Spinal cord (tissue), 3 donors: ENCODE measurements around the genes ZNF507, LRP3 and UBA2.

GRCh38 chr19:32345290-32345760, at the start of gene ZNF507:
Gene ZNF507, plus strand, starts transcription at chr19:32345610.
- PRO-cap = no peak
- RAMPAGE, long total RNA = start-site peak on the plus strand at chr19:32345599-32345684, 29 and 45 reads in 2 replicates

- PRO-cap = no peak
- RAMPAGE, long total RNA = no peak
These were observed 1.4 kb upstream of the DPY19L3 start for GRCh38 chr19:32403954-32404782.

DNA sequence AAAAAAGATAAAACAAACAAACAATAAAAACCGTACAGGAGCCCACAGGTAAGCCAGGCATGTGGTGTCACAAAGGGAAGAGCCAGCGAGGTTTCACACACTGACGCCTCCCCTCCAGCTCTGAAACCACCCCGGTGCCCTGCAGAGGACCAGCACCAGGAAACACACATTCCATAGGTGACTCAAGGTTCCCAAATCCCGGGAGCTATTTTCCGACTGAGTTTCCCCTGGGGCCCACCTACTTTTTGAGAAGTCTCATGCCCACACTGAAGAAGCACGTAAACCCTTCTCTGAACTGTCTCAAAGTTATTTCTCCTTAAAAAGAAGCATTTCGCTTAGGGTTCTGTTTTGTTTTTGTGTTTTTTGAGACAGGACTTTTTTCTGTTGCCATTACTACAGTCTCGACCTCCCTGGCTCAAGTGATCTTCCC, 40.2 kb downstream of the RHPN2 start:
- PRO-cap = no peak
- RAMPAGE, long total RNA = no peak

DNA sequence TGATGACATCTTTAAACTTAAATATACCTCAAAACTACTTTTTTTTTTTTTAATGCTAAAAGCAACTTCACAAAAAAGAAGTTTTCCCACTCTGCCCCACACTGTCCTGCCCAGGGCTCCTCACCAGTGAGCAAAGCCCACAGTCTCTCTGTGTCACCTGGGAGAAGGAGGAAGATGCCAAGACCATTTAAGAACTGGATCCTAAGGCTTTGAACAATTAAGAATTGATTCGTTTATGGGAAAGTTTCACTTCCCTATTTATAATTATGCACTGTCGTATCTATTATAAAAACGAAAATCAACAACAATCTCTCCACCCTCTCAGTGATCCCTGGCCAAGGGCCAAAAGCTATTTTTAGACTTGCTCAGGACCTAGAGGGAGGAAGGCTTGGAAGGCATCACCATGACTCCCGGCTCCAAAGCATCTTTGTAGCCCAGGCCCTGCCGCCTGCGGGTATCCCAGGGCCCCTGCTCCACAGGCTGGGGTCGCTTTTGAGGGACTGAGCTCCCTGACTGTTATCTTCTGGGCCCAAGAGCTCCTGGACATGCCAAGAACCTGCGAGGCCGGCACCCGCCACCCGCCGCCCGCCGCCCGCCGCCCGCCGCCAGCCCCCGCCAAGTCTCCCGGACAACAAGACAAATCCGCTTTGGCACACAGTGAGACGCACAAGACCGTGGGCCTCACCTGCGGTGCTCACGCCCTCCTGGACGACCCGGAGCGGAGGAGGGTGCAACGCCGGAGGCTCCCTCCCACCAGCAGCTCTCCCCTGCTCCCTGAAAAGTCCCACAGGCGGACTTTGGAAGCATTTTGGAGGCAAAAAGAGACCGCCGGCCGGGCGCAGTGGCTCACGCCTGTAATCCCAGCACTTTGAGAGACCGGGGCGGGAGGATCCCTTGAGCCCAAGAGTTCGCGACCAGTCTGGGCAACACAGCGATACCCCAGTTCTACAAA, 1.2 kb downstream of the RHPN2 start:
- PRO-cap = no peak
- RAMPAGE, long total RNA = no peak

- PRO-cap = no peak
- RAMPAGE, long total RNA = no peak
These were observed at the start of gene LRP3 for GRCh38 chr19:33193735-33194918. Gene LRP3, plus strand, starts transcription at chr19:33194330.

DNA sequence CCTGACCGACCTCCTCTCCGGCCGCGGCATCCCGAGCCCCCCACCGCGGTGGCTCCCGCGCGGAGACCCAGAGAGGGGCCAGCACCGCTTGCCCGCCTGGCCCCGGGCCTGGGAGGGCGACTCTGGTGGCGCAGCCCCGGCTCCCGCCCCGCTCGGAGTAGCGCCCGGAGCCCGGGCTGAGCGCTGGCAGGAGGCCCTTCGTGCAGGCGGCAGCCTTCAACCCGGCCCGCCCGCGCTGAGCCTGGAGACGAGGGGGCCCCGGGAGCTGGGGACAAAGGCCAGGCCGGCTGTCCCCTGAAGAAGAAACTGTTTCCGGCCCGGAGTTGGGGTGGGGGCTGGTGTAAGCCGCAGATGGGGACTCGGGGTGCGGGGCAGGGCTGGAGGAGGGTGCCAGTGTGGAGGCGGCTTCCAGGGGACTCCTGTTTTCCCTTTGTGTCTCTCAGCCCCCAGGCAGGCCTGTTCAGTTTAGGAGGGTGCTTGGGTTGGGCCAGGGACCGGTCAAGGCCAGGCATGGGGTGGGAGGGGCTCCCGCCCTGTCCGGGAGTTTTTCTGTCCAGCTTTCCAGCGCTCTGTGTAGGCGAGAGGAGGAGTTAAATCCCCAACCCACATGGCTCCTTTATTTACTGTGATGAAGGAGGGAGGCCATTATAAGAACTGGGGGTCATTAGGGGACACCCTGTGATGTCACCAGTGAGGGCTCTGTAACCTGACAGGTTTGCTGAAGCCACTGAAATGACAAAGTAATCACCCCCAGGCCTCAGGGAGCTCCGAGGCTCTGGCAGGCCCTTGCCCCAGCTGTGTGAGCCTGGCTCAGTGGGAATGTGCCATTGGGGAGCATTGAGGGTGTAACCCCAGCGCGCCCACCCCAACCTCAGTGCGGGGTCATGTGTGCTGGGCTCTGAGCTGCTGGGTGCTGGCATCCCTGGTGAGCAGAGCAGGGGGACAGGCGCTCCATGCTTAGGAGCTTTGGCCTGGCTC, 1.1 kb downstream of the LRP3 start:
- PRO-cap = no peak
- RAMPAGE, long total RNA = no peak

- PRO-cap = no peak
- RAMPAGE, long total RNA = no peak
These were observed 21.1 kb upstream of the SLC7A10 start for GRCh38 chr19:33246608-33247285.

- PRO-cap = no peak
- RAMPAGE, long total RNA = no peak
These were observed 26.4 kb downstream of the CEBPA start for GRCh38 chr19:33276017-33276164.

DNA sequence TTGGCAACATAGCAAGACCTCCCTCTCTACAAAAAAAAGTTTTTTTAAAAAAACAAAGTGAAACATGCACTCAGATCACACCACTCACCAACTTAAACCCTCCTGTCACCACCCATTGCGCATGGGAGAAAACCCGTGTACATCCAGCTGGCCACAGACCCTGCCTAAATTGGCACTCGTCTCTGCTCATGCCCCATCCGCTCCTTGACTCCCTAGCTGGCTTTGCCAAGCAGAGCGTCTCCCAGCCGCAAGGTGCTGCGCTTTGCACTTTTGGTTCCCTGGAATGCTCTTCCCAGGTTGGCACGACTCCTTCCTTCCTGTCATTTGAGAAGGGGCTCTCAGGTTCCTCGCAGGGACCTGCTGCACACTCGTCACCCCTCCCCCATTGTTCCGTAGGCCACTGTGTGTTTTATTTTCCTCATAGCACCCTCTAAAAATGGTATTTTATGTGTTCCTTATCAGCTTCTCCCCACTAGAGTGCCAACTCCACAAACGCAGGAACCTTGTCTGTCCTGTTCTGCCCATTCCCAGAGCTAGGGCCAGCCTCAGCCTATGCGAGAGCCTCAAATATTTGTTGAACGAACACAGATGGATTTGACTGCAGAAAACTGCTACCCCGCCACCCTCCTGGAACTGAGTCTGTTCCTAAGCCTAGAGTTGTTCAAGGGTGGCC, 8.3 kb upstream of the CEBPA start:
- PRO-cap = no peak
- RAMPAGE, long total RNA = no peak

DNA sequence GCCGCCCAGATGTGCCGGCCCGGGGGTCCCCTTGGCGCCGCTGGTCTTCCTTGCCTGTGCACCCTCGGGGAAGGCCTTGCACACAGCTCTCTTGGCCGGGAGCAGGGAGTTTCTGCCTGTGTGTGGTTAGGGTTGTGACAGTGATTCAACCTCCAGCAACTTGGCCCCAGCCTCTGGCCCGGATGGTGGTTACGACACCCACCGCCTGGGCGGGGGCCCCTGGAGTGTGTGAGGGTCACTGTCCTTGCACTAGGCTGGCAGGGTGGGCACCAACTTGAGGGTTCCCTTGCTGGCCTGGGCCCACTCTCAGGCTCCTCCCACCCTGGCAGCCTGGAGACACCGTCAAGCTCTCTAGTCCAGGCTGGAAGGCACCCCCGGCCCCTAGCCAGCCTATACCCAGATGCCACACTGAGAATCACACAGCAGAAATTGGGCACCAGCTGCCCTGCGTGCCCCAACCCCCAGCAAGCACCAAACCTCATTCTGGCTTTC, 20.9 kb downstream of the CEBPG start:
- PRO-cap = no peak
- RAMPAGE, long total RNA = no peak

- PRO-cap = no peak
- RAMPAGE, long total RNA = no peak
These were observed 23.6 kb downstream of the CEBPG start for GRCh38 chr19:33396891-33397776.

DNA sequence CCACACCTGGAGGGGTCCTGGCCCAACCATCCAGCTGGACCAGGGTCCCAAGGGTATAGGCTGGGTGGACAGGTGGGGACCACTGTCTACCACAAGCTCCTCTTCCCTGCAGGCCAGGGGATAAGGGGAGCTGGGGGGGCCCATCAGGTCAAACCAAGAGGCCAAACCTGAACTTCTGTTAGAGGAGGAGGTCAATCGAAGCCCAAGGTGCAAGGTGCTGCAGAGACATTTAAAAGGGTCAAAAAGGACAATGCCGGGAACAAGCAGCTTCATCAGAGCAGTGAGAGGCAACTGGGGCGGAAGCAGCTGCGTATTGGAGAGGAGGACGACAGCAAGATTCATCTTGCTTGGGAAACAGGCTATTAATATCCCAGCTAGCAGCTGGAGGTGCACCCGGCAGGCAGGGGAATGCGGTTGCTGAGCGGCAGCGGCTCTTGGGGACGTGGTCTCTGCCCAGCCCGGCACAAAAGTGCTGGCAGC, 34.8 kb downstream of the PEPD start:
- PRO-cap = no peak
- RAMPAGE, long total RNA = no peak

- PRO-cap = no peak
- RAMPAGE, long total RNA = no peak
These were observed 19.2 kb downstream of the PEPD start for GRCh38 chr19:33502164-33502936.

GRCh38 chr19:33520617-33521200, 882 bp downstream of the PEPD start:
- PRO-cap = no peak
- RAMPAGE, long total RNA = no peak

DNA sequence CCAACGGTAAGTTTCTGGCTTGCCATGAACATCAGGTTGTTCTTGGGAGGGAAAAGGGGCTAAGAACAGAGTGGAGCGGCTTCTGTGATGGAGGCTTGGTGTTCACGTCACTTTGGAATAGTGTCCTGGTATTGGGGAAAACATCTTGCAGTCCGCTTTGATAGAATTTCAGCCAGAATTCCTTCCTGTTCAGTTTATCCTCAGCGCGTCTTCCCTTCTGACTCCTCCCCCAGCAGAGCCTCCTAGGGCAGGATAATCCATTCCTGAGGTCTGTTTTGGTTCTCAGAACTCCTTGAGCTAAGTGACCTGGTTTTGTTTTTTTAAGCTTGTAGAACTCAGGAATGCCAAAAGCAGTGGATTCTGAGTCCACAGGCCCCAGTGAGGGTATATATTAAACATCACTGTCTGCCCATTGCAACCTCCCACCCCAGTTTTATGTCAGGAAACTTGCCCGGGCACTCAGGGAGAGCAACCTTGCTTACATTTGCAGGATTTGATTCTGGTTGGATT, 2.1 kb downstream of the KCTD15 start:
- PRO-cap = no peak
- RAMPAGE, long total RNA = no peak

GRCh38 chr19:33906718-33907738, 110.4 kb downstream of the KCTD15 start:
- PRO-cap = no peak
- RAMPAGE, long total RNA = no peak

DNA sequence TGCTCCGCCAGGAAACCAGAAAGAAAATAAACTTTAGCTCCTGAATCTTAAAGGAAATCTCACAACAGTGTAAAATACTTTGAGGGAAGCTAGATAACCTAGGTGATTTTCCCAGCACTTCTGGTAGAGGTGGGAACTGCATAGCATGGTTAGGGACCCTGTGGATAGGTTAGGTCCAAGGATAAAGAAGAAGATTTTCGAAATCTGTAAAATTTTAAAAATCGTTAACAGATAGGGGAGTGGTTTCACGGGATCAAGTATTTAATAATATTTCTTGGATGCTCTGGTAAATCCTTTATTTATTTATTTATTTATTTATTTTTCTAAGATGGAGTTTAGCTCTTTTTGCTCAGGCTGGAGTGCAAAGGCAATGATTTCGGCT, 1.3 kb downstream of the LSM14A start:
- PRO-cap = no peak
- RAMPAGE, long total RNA = no peak

DNA sequence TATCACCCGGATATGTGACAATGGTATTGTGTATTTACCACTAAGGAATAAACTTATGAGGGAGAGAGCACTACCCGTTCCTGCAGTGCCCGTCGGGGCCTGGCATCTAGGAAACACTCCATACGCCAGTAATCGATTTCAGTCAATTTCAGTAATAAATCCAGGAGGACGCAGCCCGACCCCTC, 317 bp upstream of the GARRE1 start:
- PRO-cap = no peak
- RAMPAGE, long total RNA = no peak

- PRO-cap = no peak
- RAMPAGE, long total RNA = no peak
These were observed at the start of gene UBA2 for GRCh38 chr19:34428241-34429506. Gene UBA2, plus strand, starts transcription at chr19:34428381.

GRCh38 chr19:34431298-34431664, 3.1 kb downstream of the UBA2 start:
- PRO-cap = no peak
- RAMPAGE, long total RNA = no peak